Metanephros (tissue), 2 donors: ENCODE data around the gene GEMIN7.

GRCh38 chr19:44859746-44860297 is 13.7 kb downstream of the NECTIN2 start:
- RAMPAGE, long total RNA: no peak

- RAMPAGE, long total RNA: no peak
Observed at GRCh38 chr19:44874179-44875149, 16.6 kb upstream of the TOMM40 start.

DNA sequence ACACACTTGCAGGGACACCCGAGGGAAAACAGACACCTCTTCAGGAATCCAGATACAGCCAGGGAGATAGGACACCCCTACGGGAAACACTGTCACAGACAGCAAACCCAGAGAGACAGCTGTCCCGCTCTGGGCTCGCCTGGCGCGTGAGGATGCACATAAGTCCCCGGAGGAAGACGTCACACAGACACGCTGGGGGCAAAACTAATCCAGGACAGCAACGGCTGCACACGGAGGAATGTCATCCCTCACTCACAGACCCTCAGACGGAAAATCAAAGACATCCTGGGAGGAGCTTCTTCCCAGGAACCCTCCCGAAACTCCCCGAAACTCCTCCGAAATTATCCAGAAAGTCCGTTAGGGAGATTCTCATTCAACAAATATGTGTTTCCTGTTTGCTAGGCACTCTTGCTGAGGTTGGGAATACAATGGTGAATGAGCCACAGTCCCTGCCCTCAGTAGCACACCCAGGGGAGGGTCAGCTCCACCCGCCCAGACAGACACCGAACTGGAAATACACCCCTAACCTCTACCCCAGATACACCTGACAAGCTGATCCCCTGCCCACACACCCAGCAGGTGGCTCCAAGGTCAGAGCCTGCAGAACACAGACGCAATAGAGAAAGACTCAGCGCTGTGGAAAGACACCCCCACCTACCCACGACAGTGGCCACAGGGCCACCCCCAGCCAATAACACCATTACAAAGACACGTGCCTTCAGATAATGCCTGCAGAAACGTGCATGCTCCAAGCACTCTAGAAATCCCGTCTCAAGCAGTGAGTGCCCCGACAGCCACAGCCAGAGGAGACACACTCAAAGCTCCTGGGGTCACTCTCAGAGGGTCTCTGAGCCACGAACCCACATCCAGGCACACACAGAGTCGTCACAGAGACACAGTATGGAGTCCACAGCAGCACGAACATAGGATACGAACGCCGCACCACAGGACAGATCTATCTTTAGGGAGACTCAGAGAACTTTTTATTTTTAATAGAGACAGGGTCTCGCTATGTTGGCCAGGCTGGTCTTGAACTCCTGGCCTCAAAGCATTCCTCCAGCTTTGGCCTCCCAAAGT is 14.9 kb upstream of the TOMM40 start:
- RAMPAGE, long total RNA: no peak

GRCh38 chr19:44890039-44891040 is 714 bp upstream of the TOMM40 start:
- RAMPAGE, long total RNA: no peak

DNA sequence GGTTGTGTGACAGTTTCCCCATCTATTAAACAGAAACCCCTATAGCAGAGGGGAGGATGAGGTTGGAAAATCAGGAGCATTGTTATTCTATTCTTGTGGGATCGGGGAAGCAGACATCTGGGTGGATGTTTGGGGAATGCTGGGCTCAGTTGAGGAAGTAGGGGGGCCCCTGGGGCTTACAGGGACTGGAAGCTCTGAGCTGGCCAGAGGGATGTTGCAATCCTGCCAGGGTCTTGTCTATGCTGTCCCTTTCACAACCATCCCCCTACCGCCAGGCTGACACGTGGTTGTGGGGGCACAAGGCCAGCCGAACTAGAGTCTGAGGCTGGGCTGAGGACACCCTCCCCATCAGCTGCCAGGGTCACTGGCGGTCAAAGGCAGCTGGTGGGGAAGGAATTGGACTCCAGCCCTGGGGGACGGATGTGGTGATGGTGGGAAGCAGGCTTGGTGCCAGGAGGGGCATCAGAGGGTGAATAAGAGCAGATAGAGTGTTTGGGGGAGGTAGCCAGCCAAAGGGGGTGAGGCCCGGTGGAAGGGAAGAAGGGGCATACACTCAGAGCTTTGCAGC is 11.0 kb downstream of the APOC1 start:
- RAMPAGE, long total RNA: no peak

DNA sequence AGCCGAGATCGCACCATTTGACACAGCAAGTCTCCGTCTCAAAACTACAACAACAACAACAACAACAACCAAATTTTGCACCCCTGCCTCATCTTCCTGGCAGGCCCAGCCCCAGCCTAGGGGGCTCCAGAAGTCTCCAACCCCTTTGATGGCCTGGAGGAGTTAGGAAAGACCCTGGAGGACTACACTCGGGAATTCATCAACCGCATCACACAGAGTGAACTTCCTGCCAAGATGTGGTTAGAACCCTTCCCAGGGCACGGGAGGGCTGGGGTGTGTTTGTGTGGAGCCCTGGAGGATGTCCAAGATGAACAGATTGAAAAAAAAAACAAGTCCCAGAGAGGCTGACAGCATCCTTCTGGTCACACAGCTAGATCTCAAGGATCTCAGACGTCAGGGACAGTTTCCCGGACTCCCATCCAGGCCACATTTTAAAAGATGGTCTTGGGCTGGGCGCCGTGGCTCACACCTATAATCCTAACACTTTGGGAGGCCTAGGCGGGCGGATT is 13.3 kb downstream of the APOC1 start:
- RAMPAGE, long total RNA: no peak

DNA sequence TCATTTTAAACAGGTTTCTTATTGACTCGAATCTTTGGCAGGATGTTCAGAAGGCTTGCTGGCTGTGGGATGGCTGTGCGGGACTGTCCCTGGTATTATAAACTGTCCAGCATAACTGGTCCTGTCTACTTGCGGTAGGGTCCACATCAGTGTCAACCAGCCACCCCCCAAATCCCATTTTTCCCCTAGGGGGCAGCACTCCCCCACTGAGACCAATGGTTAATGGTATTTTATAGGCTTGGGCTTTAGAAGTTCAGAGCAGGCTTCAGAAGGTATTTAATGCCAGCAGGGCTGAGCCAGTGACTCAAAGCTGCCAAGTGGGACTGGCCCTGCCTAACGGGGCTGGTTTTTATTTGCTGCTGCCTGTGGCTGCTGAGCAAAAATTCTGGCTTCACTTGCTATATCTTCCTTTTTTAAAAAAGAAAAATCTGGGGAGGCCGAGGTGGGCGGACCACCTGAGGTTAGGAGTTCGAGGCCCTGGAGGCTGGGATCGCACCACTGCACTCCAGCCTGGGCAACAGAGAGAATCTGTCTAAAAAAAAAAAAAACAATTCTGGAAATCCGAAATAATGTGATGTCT is 15.7 kb downstream of the RELB start:
- RAMPAGE, long total RNA: no peak

GRCh38 chr19:45039965-45040823 is 1.3 kb downstream of the CLASRP start:
- RAMPAGE, long total RNA: no peak

- RAMPAGE, long total RNA: no peak
Observed at GRCh38 chr19:45048939-45049874, 10.4 kb downstream of the CLASRP start.

DNA sequence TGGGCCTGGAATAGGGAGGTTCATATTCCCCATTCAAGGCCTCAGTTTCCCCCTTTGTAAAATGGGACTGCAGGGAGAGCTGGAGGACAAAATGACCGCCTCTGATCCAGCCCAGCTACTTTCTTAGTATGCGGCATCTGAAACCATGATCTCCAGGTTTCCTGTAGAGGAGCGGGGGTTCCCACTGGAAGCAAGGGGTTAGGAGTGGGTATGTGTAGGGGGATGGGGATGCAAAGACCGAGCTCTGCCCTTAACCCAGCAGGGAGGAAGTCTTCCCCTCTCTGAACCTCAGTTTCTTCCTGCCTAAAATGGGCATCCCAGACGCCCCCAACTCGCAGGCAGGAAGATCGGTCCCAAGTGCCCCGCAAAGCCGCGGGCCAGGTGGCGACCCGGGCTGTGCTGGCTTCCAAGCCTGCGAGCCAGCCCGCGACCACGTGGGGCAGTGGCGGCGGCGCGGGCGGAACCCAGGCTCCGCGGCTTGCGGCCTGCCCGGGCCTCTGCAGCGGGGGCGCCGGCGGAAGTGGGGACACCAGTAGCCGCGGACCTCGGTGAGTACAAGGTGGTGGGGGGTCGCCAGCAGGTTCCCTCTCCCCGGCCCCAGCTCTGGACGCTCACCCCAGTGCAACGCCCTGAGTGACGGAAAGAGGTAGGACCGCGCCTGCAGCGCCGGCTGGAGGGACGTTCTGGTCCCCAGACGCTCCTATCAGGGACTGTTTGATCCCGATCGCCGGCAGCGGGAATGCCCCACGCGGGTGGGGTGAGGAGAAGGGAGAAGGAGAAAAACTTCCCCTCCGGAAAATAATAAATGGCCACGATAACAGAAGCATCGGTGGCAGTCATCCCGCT is at the start of gene GEMIN7:
TSS of gene GEMIN7 (plus strand) at position 529 of the 846 bp plus-strand sequence.
- RAMPAGE, long total RNA: no peak

- RAMPAGE, long total RNA: no peak
Observed at GRCh38 chr19:45079578-45080131, 595 bp downstream of the GEMIN7 start.

DNA sequence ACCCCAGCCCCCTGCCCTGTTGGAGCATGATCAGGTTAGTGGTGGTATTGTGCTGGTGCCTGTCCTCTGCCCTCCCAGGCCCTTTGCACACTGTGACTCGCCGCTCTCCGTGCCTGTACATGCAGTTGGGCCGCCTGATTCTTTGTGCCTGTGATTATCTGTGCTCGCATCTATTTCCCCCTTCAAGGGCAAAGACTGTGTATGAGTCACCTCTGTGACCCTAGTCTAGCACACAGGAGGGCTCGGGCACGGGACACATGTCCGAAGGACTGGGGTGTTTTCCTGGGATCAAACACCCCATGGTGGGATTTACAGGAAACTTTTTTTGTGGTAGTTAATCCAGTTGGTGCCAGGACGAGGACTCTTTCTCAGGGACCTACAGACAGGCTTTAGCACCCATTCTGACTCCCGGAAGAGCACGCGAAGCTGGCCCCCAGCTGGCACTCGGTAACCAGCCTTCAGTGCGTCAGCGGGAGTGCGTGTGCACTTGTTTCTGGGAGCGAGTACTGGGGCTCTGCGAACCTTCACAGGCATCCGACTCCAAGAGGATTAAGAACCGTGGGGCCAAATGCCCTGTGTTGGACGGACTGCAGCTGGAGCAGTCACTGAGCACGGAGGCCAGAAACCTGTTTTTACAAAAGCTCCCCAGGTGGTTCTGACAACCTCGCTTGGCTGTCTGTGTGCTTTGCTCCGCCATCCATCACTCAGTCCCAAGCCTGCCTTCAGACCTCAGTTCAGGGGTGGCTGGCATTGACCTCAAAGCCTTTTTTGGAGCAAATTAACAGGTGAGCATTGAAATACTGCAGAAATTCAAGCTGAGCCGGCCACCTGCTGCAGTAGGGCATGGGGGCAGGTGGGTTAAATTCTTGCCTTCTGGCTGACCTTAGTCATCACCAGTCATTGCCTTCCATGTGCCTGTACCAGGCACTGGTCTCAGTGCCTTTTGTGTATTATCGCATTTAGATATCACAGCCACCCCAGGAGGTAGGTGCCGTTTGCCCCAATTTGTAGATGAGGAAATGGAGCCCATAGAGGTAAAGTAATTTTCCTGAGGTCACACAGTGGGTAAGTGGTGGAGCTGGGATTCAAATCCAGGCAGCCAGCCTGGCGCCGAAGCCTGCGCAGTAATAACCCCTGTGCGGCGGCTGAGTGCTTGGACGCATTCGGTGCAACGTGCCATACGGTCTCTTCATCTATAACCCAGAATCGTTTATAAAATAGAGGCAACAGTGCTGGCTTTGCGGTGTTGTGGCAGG is 6.9 kb downstream of the PPP1R37 start:
- RAMPAGE, long total RNA: no peak

GRCh38 chr19:45152084-45153170 is 8.4 kb downstream of the NKPD1 start:
- RAMPAGE, long total RNA: no peak

GRCh38 chr19:45211973-45212607 is 33.1 kb downstream of the EXOC3L2 start:
- RAMPAGE, long total RNA: no peak

- RAMPAGE, long total RNA: no peak
Observed at GRCh38 chr19:45244322-45244912, 790 bp downstream of the EXOC3L2 start.

DNA sequence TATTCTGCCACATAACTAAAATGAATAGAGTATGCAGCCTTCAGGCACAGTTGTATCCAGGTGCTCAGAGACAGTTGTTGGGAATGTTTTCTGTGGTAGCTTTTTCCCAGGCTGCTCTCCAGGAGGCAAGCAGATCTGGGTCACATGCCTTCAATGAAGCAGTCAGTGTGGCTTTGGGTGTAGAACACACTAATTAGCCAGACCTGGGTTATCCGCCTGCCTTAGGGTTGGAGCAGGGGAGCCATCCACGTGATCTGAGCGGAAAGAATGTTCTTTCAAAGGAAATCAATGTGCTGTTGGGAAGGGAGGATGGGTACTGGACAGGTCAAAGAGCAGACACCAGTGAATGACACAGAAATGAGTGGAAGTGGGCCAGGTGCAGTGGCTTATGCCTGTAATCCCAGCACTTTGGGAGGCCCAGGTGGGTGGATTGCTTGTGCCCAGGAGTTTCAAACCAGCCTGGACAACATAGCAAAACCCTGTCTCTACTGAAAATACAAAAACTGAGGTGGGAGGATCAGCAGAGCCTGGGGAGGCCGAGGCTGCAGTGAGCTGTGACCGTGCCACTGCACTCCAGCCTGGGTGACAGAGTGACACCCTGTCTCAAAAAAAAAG is 28.7 kb downstream of the MARK4 start:
- RAMPAGE, long total RNA: no peak

GRCh38 chr19:45311557-45312152 is 11.0 kb downstream of the CKM start:
- RAMPAGE, long total RNA: no peak

- RAMPAGE, long total RNA: no peak
Observed at GRCh38 chr19:45323460-45324237, 974 bp upstream of the CKM start.

DNA sequence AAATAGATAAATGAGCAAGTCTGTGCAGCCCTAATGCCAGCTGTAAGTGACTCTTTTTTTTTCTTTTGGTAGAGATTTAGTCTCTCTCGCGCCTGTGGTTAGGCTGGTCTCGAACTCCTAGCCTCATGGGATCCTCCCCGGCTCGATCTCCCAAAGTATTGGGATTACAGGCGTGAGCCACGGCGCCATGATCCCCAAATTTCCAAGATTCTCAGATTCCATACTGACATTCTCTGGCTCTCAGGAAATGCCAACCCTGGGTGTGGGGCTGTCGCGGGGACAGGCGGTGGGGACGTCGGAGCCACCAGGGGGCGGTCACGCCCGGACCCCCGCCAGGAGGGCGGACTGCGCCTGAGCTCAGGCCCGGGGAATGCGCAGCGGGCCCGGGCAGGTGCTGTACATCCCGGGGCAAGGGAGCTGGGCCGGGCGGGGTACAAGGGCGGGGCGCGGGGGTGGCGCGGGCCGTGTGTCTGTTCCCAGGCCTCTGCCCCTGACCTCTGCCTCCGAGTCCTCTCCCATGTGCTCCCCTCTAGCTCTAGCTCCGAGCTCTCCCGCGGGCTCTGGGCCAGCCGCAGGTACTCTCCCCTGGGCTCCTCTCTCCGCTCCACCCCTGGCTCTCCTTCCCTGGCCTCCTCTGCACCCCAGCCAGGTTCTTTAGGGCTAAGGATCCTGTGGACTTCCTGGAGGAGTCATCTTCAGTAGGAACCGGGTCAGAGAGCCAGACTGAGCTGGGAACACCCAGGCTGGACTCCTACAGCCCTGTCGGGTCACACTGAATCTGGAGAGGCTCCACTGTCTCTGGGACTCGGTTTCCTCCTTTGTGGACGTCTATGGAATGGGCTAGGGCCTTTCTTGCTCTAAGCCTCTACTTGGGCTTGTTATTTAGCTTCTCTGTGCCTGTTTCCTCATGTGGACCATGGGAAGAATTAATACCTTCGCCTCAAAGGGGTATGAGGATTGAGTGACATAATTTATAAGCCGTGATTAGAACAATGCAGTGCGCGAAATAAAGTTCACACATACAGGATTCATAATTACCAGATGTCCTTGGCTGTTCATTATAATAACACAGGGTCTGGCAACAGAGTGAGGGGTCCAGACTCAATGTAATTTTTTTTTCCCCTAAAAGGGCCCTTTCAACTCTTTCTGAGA is 2.3 kb downstream of the PPP1R13L start:
- RAMPAGE, long total RNA: no peak

- RAMPAGE, long total RNA: no peak
Observed at GRCh38 chr19:45406221-45406528, 269 bp upstream of the POLR1G start.